Pulmonary lymph node (tissue), 1 donor: ENCODE results near the genes SERF1A, MAP1B and TMEM171.

- PRO-cap = no peak
Measured at GRCh38 chr5:68219110-68219796, 3.7 kb downstream of the PIK3R1 start.

DNA sequence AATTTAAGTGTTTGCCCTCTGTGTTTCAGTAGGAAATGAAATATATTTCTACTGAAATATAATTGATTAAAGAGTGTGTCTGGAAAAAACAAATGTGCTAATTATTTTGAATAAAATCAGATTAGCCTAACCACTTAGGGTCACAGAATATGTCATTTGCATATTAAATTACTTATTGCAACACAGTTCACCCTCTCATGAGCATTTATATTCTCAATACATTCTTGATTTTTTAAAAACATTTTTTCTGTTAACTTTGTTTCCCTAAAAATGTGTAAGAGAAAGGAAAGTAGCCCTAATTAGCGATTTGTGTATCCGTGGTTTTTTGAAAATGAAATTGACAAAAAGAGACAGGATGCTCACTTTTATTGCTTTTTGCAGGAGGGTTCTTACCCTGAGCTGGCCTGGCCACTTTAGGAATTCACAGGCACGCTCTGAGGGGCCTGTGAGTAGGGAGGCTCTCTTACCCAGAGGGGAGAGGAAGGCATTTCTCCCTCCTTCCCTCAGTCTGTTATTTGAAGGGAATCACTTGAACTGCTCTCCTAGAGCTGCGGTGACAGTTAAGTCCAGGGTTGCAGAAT is 16.6 kb downstream of the PIK3R1 start:
- PRO-cap = no peak

DNA sequence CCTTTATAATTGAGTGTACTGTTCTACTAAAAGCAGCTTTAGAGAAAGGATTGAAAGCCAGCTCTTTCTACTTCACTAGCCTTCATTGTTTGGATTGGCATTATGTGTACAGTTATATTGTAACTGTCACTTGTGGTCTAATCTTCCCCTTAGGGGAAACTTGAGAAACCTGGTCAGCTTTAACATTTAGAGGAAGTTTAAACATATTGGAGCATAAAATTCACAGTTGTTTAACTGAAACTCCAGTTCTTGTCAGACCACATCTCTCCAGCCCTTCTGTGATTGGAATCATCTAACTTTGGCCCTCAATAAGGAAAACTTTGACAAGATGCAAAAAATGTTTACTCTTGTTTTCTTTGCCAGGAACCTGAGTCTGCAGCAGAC is 24.7 kb downstream of the PIK3R1 start:
- PRO-cap = no peak

- PRO-cap = unidirectional peak, minus-strand start at chr5:68281509
Measured at GRCh38 chr5:68281355-68281786, 65.8 kb downstream of the PIK3R1 start.

DNA sequence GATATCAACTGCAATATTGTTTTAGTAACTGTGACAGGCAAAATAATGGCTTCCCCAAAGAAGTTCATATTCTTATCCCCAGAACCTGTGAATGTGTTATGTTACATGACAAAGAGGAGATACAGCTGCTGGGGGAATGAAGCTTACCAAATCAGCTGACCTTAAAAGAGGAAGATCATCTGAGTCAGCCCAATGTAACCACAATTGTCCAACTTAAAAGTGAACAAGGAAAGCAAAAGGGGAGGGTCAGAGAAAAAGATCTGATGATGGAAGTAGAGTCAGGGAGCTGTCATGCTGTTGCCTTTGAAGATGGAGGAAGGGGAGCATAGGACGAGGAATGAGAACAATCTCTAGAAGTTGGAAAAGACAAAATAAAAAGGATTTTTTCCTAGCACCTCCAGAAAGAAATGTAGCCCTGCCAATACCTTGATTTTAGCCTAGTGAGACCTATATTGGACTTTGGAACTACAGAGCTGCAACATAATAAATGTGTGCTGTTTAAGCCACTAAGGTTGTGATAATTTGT is 115.7 kb downstream of the PIK3R1 start:
- PRO-cap = no peak

GRCh38 chr5:68456686-68457265 is 241.2 kb downstream of the PIK3R1 start:
- PRO-cap = no peak

DNA sequence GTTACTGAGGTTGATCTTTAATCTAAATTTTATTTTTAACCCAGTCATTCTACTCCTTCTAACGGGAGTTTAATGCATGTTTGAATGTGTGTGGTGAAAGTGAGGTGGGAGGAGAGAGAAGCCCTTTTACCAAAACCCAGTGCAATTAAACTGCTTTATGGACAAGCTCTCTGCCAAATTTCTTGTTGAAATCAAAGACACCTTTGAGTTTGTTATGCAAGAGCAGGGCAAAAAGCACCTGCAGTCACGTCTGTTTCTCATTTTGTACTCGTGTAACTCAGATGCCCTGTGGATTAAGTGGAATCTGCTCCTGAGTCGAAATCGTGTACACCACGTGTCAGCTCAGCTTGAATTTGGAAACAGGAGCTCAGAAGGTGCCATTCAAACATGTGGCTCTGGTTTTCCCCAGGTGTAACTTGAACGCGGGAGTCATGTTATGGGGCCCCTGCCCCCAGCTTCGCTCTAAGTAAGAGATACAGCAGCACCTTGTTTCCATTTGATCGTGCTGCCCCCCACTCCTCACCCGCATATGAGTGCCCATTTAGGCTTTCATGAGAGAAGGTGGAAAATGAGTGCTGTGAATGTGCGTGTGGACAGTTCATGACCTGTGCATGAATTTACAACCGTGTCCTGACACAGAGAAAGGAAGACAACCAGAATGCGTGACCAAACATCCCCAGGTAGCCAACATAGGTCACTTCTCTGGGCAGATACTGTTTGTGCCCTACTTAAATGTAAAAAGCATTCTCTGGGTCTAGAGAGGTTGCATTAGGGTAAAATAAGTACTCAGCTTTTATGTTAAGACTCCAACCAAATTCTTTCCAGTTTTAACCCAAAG is 347.0 kb upstream of the SLC30A5 start:
- PRO-cap = no peak

GRCh38 chr5:69443921-69444649 is 29.2 kb downstream of the MARVELD2 start:
- PRO-cap = no peak

GRCh38 chr5:69451976-69452694 is 37.2 kb downstream of the MARVELD2 start:
- PRO-cap = no peak

DNA sequence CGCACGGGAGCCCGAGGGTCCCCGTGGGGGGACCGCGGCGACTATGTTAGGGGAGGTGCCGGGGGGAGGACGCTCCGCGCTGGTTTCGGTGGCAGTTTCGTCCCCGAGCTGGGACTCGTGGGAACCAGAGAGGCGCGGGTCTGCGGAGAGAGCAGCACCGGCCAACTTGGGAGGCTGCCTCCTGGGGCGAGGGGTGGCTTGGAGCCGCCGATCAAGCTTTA is 247 bp downstream of the OCLN start:
- PRO-cap = unidirectional peak, plus-strand start at position 147 of the sequence

DNA sequence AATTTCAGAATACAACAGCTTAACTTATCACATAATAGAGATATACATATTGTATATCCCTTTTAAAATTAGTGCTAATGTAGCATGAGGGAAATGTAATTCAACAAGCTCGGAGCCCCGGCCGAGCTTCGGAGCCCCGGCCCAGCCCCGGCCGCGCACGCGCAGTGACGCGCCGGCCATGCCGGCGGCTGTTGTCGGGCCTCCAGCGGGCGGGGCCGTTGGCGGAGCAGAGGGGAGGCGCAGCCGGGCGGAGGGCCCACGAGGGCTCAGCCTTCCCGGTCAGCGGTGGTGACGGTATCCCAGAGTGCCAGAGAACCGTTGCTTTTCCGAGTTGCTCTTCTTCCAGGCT is at the start of gene SERF1A:
SERF1A (plus strand) TSS at position 164 of the 349 bp plus-strand sequence.
- PRO-cap = no peak

GRCh38 chr5:71289850-71290404 is 165.5 kb upstream of the BDP1 start:
- PRO-cap = no peak

GRCh38 chr5:71470181-71470635 is 14.8 kb downstream of the BDP1 start:
- PRO-cap = no peak

GRCh38 chr5:72106729-72107895 is at the start of gene MAP1B:
Gene MAP1B (plus strand): TSS chr5:72107475.
- PRO-cap = unidirectional peak, plus-strand start at chr5:72107199; bidirectional peak, plus-strand start at chr5:72107477, minus-strand start at chr5:72107289

DNA sequence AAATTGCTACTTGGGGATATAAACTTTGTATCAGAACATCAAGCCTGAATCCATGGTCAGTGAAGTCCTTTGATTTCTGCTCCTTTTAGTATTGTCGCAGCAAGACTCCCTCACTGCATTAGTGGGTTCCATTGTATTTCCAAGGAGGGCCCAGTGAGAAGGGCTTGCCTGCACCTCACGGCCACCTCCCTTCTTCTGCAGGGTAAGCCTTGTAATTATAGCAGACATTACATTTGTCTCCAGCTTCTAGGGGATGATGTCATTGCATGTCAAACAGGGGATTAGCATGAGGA is 26.9 kb downstream of the MAP1B start:
- PRO-cap = no peak

GRCh38 chr5:72138783-72139446 is 31.6 kb downstream of the MAP1B start:
- PRO-cap = no peak

DNA sequence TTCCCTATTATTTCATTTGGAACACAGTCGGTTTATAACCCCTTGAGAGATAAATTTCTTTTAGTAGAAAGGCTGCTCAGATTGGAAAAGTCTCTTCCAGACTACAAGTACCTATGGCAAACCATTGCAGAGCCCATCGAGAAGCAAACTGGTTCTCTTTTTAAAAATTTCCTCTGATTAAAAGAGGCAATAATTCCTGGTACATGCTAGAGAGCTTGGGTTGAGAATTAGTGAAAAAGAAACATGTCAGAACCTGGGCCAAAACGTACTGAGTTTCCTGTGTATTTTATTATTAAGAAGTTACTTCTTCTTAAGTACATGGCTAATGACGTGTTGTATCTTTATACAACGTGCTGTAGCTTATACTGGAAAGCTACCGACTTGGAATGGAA is 43.3 kb downstream of the ZNF366 start:
- PRO-cap = no peak

DNA sequence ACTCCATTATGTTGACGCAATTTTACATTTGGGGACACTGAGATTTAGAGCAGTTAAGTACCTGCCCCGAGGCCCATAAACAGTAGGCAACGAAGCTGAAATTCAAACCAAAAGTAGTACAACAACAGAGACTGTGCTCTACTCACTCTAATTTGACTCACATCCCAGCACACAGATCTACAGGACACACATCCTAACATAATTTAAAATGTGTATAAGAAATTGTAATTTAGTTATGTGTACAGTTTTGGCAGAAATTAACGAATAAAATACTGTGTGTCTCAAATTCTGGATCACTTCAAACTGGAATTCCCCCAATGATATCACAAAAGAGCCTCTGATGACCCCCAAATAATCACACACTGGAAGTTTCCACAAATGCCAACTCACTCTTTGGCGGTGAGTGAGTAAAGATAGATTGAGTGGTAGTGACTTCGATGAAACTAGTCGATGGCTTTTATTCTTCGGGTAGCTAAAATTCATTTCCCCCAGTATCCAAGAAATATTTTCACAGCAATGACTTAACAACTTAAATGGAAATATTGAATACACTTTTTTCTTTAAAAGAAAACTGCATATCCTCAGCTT is 2.3 kb downstream of the ZNF366 start:
- PRO-cap = no peak

GRCh38 chr5:72816065-72816296 is 480 bp upstream of the TNPO1 start:
- PRO-cap = no peak

- PRO-cap = no peak
Measured at GRCh38 chr5:73120233-73120934, at the start of gene TMEM171. Gene TMEM171 (plus strand): TSS chr5:73120575.